ENCODE measurements around the genes RAB42 and SRSF4.

GRCh38 chr1:27658858-27659238 lies 13.1 kb downstream of the IFI6 start:
- RRBS, 2 experiments = no CpG with 5 or more reads among the region's 2 CpGs

DNA sequence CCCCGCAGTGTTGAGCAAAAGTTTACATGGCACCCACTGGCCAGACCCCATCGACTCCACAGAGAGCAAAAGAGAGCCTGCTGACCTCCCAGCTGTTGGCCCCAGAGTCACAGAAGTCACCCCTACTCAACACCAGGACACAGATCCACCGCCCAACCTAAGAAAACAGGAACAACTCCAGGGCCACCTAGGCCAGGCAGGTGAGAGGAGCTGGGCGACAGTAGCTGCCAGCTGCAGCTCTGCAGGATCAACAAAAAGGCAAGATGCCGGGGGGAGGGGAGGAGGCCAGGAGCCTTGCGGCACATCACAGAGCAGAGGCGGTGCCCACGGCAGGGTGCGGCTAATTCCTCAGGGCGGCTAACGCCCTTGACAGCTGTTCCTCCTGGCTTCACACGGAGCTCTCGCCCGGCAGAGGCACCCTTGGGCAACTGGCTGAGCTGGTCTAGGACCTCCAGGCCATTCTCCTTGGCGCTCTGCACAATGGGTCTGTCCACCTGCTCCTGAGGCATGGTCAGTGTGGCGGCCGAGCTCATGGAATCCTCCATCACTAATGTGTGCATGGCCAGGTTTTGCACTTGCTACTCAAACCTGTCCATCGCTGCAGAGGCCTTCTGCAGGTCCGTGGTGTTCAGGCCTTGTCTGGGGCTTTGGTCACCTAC lies 14.6 kb upstream of the IFI6 start:
- RRBS, 2 experiments = no CpG with 5 or more reads among the region's 19 CpGs

- RRBS, 2 experiments = no CpG with 5 or more reads among the region's 3 CpGs
These were observed 11.9 kb downstream of the FAM76A start for GRCh38 chr1:27737775-27738018.

DNA sequence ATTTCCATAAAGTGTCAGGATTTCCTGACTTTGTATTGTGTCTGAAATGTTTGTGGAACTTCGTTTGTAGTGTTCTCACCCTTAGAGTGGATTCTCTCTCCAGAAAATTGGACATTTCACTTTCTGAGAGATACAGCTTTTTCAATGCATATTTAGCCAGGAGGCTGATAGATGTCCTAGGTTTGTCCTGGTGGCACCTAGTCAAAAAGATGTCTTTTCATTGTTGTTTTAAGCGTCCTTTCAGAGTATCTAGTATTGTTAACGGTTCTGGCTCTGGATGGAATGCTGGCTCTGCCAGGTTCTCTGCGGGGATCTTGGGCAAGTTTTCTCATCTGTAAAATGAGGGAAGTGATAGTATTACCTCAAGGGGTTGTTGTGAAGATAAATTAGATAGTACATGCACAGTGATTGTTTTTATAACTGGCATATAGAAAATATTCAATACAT lies 19.3 kb downstream of the FAM76A start:
- RRBS, 2 experiments = no CpG with 5 or more reads among the region's 4 CpGs

DNA sequence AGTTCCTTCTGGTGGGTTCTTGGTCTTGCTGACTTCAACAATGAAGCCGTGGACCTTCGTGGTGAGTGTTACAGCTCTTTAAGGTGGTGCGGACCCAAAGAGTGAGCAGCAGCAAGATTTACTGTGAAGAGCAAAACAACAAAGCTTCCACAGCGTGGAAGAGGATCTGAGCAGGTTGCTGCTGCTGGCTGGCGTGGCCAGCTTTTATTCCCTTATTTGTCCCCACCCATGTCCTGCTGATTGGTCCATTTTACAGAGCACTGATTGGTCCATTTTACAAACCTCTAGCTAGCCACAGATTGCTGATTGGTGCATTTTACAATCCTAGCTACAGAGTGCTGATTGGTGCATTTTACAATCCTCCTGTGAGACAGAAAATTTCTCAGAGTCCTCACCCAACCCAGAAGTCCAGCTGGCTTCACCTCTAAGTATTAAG lies 17.2 kb downstream of the STX12 start:
- RRBS, 2 experiments = no CpG with 5 or more reads among the region's 5 CpGs

- RRBS, 2 experiments = 0 to 17% methylated on average over 1 of the region's 10 CpGs
These were observed 14.1 kb upstream of the THEMIS2 start for GRCh38 chr1:27858101-27858835.

DNA sequence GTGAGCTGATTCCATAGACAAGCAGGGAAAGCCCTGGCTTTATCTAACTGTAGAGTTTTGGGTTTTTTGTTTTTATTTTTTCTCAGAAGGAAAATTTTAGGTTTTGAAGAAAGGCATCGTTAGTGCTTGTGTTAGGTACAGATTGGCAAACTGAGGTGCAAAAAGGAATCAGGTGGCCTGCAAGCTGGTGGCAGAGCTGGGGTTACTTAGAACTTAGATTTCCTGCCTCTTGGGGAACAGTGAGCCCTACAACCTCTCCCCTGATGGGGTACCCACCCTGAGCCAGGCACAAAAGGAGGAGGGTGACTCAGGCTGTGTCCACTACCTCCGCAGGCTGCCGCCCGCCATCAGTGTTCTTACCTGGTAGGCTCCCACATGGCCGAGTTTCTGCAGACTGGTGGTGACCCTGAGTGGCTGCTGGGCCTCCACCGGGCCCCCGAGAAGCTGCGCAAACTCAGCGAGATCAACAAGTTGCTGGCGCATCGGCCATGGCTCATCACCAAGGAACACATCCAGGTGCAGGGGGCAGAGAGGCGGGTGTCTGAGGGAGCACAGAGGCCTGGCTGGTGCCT lies 12.7 kb downstream of the SESN2 start:
- RRBS, 2 experiments = no CpG with 5 or more reads among the region's 12 CpGs

GRCh38 chr1:28272523-28273076 lies 13.3 kb downstream of the SESN2 start:
- RRBS, 2 experiments = no CpG with 5 or more reads among the region's 10 CpGs

GRCh38 chr1:28315232-28315672 lies 13.6 kb upstream of the MED18 start:
- RRBS, 2 experiments = no CpG with 5 or more reads among the region's 6 CpGs

DNA sequence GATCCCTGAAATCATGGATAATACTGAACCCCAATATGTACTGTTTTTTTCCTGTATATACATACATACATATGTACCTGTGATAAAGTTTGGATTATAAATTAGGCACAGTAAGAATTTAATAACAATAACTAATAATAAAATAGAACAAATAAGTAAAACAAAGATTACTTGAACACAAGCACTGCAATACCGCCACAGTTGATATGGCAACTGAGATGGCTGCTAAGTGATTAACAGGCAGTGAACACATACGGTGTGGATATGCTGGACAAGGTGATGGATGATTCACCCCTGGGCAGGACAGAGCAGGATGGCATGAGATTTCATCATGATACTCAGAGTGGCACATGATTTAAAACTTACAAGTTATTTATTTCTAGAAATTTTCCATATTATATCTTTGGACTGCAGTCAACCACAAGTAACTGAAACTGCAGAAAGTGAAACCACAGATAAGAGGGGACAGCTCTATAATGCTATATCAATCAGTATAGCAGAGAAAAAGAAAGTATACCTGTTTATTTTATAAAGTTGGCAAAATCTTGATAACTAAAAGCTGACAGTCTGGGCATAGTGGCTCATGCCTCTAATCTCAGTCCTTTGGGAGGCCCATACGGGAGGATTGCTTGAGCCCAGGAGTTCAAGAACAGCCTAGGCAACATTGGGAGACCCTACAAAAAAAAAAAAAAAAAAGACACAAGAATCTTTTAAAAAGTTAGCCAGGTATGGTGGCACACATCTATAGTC lies 47.9 kb downstream of the PHACTR4 start:
- RRBS, 2 experiments = no CpG with 5 or more reads among the region's 3 CpGs

DNA sequence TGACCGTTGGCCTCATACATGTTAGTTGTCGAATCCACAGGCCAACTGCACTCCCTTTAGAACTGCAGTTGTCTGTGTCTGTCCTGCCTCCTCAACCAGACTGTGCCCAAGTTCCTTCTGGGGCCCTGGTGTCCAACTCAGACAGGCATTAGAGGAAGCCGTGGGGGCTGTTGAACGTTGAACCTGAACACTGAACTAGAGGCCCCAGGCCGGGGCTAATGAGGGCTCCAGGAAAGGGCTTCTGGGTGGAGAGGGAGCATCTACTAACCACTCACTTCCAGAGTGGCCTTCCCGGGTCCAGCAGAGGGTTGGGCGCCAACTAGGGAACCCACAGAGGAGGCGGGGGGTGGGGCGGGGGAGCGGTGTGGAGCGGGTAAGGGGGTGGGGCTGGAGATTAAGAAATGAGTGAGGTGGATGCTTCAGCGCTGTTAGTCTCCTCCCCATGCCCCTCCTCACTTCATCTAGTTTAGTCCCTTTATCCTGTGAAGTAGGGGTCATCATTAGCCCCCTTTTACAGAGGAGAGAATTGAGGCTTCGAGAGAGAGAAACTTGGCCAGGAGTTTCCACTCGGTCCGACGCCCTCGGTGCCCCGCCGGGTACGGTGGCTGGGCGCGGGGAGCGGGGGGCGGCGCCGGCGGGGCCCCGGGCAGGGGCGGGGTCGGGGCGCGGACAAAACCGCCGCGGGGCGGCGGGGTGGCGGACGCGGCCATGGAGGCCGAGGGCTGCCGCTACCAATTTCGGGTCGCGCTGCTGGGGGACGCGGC lies at the start of gene RAB42:
TSS of gene RAB42 (plus strand) at position 462 of the 764 bp plus-strand sequence.
- RRBS, 2 experiments = 11 to 19% methylated on average over 10 of the region's 47 CpGs

DNA sequence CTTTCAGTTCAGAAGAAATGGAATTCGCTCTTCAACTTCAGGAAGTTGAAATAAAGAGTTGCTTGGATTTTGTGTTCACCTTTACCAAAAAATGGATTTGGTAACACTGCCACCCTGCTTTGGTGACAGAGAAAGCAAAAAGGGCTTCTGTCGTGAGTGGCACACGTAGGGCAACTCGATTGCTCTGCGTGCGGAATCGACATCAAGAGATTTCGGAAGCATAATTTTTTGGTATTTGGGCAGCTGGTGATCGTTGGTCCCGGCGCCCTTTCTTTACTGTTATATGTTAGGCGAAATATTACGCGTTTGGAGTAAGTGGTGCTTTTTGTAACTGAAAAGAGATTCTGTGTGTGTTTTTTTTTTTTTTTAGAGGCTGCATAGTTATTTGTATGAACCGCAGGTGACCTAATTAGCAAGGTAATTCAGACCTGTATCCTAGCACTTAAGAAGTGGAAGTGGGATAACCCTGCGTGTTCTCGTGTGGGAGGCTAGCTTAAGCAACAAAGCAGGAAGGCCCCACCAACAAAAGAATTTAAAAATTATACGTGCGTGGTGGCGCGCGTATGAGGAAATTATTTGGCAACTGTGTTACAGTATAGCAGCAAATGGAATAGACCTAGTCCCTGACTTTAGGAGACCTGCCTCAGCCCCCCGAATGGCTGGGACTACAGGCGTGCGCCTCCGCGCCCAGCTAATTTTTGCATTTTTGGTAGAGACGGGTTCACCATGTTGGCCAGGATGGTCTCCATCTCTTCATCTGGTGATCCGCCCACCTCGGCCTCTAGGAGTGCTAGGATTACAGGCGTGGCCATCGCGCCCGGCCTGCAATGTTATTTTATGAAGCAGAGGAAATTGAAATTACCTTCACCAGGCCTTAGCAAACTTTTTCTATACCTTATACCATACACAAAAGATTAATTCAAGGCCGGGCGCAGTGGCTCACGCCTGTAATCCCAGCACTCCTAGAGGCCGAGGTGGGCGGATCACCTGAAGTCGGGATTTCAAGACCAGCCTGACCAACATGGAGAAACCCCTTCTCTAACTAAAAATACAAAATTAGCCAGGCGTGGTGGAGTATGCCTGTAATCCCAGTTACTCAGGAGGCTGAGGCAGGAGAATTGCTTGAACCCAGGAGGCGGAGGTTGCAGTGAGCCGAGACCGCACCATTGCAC lies 6.0 kb upstream of the TAF12 start:
- RRBS, 2 experiments = 3 to 16% methylated on average over 2 of the region's 44 CpGs

DNA sequence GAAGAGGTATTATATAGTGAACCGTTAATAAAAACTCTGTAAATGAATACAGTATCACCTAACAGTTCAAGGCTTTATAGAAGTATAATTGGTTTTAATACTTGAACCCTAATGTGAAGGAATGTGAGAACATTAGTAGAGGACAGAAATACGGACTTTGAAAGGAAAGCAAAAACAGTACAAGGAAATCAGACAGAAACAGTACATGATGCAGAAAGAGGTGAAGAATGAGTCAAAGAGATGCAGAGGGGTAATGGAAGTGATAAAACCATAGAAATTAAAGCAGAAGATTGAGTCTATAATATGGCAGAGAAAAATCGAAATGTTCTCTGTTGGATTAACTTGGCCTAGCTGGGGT lies 7.3 kb downstream of the YTHDF2 start:
- RRBS, 2 experiments = no CpG with 5 or more reads among the region's 3 CpGs

DNA sequence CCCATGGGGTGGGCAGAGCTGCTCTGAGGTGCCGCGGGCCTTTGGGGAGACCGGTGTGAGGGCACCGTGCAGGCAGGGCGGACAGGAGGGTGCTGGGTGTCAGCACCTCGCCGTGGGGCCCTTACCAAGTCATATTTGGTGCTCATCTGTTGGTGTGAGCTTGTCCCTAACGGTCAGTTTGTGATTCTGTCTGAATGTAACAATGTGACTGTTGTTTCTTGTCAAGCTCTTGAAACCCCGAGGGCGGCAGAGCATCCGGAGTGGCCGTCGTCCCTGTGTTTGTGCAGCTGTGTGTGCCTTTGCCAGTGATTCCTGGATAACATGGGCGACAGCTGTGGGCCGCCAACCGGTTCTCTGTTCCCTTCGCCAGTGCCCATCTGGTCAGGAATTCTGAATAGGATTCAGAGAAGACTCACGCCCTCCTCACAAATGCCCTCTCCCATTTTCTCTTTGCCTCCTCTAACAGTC lies 1.0 kb downstream of the OPRD1 start:
- RRBS, 2 experiments = 30 to 31% methylated on average over 6 of the region's 18 CpGs

DNA sequence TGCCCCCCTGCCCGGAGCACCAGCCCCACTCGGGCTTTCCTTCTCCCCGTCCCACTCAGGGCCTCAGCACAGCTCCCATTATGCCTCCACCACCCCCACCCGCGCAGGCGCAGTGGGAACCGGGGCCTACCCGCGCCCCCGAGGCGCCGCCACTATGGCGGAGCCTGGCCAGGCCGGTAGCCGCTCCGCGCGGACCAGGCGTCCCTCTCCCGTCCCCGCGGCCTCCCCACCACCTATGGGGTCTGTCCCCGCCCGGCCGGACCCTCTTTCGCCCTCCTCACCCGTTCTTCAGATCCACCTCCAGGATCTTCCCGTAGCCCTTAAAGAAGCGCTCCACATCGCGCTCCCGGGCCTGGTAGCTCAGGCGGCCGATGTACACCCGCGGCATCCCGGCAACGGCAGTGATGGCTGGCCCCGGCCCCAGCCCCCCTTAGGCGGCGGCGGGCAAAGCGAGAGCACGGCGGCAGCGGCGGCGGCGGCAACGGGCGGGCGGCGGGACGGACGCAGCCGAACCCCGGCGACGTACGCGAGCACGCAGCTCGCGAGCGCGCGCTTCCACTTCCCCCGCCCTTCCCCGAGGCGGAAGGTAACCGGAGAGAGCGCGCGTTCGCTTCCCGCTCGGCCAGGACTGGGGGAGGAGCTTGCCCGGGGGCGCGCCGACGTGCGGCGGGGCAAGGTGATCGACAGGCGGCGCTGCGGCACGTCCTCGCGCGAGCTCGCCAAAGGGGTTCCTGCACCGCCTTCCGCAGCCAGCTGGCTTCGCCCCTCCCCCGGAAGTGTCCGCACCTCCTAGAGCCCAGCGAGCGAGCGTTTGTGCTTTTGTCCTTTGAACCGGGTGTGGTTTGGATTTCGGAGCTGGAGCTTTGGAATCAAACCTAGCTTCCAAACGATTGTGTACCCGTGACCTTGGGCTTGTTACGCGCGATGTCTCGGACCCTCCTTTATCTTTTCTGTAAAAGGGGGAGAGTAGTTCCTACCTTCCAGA lies at the start of gene SRSF4:
TSS of gene SRSF4 (minus strand) at position 536 of the 985 bp plus-strand sequence.
- RRBS, 2 experiments = 1 to 4% methylated on average over 65 to 73 of the region's 109 CpGs

GRCh38 chr1:29202755-29203154 lies 21.1 kb upstream of the SRSF4 start:
- RRBS, 2 experiments = no CpG with 5 or more reads among the region's 7 CpGs

GRCh38 chr1:29324891-29325469 lies 88.7 kb downstream of the PTPRU start:
- RRBS, 2 experiments = no CpG with 5 or more reads among the region's 16 CpGs

DNA sequence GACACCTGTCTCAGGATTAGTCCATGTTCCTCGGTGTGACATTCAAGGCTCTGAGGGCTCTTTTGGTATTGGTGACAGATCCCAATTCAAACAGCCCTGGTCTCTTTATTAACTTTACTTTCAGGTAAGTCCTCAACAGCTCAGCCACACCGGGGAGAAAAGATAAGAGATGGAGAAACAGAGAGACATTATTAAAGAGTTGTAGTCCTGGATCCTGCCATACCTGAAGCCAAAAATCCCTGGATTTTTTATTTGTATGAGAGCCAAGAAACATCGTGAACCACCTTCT lies 7.8 kb upstream of the MATN1 start:
- RRBS, 2 experiments = no CpG with 5 or more reads among the region's 3 CpGs

GRCh38 chr1:30732206-30733277 lies 9.2 kb upstream of the MATN1 start:
- RRBS, 2 experiments = no CpG with 5 or more reads among the region's 13 CpGs

DNA sequence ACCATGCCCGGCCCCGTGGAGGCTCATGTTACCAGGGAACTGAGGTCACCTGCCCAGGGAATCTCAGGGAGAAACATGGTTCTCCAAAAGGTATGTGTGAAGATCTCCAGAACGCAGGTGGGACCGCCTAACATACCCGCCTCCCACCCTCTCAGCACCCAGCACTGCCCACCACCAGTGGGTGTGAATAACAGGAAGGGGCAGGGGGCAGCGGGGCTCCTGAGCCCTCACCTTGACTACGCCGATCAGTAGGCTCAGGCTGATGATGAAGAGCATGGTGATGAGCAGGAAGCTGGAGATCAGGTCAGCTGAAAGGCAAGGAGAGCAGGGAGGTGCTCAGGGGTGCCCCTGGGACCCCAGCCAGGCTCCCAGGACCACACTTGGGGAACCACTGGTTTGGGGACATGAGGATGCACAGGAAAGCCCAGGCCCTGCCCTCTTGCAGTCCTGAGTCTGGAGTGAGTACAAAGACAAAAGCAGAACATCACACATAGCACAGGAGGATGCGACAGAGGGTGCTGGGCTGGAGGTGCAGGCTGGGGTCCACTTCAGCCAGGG lies 16.1 kb downstream of the LAPTM5 start:
- RRBS, 2 experiments = no CpG with 5 or more reads among the region's 9 CpGs